Parotid gland (tissue), 1 donor: ENCODE measurements around a stretch of chr18.

DNA sequence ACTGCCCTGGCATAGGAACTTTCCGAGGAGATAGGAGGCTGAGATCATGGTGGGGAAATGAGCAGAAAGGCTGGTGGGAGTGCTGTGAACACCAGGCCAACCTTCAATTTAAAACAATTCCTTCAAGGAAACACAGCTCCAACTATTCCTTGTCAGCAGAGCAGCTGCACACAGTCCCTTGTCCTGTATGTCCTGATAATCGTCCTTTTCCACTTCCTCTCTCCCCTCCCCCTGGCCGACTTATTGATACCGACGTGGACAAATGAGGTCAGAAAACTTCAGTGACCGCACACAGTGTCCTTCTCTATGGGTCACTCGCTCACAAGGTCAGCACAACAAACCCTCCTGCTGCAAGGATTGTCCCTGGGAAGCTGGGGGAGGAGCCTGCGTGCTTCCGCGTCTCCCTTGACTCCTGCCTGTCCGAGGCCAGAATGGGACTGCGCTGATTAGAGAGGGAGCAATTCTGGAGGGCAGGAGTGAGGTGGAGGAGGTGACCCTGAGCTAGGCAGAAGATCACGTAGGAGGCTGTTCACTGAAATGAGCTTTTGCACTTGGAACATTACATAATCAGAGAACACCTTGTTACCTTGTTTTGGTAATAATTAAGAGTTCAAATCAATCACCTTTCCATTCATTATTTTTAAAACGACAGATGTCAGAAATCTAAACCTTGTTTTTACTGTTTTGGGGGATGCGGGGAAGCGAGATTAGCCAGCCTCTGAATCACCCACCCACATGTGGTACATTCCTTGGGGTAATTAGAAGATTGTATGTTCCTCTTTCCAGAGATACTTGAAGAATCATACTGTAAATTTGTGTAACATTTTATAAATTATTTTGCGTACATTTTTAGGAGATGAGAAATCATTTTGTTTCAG lies 70.7 kb downstream of the CTAGE1 start:
- PRO-cap: bidirectional peak, plus-strand start at position 366 of the sequence, minus-strand start at position 323 of the sequence

GRCh38 chr18:22562809-22563565 lies 145.3 kb upstream of the CTAGE1 start:
- PRO-cap: no peak

DNA sequence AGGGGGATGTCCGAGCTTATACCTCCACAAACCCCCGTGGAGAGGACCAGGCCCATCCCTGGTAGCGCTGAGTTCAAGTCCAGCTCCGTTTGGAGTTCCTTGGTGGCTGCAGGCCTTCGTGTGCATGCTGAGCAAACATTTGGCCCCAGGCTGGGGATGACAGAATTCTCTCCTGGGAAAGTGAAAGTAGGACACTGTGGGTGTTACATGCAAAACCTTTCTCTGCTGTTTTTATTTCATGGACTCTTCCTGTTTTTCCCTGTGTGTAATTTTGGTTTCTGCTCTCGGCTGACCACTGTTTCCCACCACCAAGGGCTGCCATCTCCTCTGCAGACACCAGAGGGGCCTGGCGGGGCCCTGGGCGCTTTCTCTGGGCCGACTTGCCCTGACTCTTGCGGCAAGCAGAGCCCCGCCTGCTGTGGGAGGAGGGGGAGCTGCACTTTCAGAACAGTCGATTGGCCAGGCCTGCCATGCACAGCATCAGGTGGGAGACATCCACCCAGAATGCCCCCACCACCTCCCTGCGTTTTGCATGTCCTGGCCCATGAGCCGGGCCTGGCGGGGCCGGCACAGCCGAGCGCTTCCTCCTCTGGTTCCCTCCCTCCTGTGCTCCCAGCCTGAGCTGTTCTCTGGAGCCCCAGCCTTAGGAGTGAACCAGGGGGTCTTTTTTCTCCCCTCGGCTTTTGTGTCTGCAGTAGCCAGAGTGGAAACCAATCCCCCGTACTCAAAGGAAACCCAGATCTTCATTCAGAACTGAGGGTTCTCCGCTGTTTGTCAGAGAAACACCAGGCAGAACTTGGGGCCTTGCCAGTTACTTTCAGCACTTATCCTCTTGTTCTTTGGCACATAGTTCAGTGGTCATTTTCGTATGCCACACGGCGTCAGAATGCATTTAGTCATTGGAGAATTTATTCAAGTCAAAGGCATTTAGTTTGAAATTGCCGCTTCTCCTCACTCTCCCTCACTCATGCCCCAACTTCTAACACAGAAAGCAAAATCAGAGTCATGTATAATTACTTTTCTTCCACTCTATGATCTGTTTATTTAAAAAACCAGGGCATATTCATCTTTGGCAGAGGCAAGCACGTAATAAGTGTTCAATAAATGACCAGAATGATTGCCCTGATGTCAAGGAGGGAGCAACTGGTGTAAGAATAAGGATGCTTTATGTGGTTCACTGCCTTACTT lies 102.6 kb downstream of the CABLES1 start:
- PRO-cap: no peak

GRCh38 chr18:23474497-23475163 lies 21.5 kb downstream of the RIOK3 start:
- PRO-cap: no peak

GRCh38 chr18:23585906-23586195 lies 455 bp downstream of the NPC1 start:
- PRO-cap: no peak

GRCh38 chr18:23932626-23933017 lies 81.9 kb upstream of the TTC39C start:
- PRO-cap: no peak

GRCh38 chr18:23944432-23944835 lies 70.1 kb upstream of the TTC39C start:
- PRO-cap: no peak

DNA sequence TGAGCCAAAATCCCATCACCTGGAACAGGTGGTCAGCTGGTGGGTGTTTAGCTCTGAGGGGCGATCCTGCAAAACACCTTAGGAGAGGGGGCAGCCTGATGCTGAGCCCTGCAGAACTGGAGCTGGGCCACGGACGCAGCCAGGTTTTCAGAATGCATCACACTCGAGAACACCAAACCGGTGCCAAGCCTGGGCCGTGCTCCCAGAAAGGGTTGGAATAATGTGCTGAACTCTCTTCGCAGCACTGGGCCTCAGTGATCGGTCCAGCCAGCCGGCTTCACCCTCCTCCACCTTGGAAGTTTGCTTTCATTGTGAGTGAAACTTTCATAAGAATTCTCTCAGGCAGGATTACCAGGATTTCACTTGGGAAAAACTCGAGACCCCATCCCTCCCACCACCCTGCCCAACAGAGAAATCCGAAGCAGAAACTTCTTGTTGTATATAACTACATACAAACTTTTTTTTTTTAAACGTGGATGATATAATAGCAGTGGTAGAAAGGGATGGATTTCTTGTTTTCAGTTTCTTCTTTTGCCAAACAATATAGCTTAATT lies 56.4 kb upstream of the TTC39C start:
- PRO-cap: no peak

DNA sequence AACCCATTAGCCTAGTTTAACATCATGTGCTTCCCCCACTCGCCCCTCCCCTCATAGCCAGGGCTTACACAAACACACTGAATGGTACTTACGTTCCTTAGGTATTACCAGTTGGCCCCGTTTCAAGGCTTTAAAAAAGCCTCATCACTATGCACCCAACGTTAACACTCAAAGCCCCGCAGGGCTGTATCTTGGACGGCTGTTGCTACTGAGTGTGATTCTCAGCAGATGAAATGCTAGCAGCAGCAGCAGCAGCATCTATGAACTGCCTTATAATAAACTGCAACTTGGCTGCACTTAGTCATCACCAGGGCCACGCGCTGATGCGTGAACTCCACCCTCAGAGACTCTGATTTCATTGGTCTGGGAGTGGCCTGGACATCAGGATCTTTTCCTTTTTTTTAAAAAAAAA lies 20.0 kb upstream of the TTC39C start:
- PRO-cap: no peak

DNA sequence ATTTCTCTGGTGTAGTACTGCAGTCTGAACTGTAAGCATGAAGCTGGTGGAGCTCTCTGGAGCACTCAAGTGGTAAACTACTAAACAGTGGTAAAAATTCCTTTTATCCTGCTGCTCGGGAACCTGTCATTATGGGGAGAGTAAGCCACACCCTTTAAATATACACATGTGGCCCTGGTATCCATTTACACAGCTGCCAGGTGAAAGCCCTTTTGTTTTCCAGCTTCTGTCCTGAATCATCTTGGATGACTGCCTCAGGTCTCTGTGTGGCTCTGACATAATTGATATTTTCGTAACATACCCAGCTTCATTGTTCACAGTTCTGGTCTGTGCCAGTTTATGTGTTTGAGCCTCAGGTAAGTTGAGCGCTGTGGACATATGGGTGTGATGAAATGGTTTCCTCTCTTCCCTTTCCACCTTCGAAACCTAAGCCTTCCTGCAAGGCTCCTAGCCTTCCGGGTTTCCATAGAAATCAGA lies 15.8 kb upstream of the TTC39C start:
- PRO-cap: no peak

DNA sequence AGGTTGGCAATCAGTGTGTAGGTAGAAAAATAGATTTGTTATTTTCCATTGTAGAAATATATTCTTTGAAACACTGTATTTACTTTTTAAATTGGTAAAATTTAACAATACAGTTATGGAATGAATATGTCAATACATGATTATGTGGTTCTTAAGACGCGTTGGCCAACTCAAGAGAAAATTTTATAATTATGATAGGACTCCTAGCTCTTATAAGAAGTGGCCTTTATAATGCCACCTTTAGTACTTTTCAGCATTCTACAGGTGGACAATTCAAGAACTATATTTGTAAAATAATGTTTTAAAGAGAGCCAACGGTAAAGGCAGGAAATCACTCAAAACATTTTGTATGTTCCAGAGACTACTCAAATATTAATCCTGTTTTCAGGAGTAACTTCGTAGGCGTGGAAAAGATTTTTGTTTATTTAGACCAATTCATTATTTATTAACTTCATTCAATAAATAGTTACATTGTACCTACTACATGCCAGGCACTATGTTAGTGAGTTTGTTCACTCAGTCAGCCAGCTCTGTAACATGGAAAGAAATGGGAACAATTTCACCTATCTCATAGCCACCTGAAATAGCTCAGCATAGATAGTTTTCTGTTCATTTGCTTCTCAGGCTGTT lies 34.4 kb downstream of the TTC39C start:
- PRO-cap: no peak

GRCh38 chr18:24089078-24089675 lies 49.7 kb upstream of the CABYR start:
- PRO-cap: no peak

DNA sequence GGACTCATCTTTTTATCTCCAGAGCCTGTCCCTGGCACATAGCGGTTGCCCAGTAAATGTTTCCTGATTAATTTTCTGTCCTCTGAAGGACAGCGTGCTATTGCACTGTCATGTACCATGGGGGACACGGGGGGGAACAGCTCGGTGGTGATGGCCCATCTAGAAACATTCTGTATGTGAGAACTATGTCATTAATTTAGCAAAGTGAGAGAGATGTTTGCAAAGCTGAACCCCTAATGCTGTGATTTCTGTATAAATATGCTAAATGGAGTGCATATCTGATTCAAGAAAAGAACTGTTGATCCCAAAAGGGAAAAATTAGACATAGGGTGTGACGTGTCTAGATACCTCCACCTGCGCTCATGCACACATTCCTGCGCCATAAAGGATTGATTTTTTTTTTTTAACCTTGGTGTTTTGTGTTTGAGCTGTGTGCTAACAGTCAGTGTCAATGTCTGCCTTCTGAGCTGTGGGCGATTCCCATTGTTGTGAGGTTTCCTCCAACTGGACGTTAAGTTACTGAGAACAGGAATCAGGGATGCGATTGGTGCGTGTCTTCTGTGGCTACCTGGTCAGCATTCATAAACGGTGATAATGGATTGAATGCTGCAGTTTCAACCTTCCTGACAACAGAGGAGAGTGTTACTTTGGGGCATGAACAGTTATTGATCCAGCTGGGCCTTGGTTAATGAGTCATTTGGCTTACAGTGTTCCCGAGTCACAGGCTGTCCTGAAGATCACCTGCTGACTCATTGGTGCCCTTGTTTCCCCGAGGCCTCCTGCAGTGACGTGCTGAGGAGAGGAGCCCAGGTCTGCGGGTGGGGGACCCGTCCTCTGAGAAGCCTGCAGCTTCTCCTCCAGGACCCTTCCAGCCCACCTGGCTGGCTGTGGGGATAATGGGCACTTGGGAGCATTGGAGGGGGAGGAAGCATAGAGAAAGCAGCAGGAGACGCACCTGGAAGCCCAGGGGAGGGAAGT lies 26.0 kb upstream of the CABYR start:
- PRO-cap: no peak

DNA sequence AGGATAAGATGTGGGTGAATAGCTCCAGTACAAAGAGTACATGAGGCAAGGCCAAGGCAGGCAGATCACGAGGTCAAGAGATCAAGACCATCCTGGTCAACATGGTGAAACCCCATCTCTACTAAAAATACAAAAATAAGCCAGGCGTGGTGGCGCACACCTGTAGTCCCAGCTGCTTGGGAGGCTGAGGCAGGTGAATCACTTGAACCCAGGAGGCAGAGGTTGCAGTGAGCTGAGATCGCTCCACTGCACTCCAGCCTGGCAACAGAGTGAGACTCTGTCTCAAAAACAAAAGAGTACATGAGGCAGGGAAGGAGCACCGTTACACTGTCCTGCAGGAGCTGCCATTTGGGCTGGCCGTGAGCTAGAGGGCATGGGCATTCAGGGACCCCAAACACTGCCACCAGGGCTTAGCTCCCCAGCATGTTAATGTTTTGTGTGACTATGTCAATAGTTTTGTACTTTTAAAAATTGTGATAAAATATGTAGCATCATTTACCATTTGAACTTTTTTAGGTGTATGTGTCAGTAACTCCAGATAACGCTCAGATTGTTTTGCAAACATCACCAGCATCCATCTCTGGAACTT lies 18.7 kb upstream of the CABYR start:
- PRO-cap: no peak

DNA sequence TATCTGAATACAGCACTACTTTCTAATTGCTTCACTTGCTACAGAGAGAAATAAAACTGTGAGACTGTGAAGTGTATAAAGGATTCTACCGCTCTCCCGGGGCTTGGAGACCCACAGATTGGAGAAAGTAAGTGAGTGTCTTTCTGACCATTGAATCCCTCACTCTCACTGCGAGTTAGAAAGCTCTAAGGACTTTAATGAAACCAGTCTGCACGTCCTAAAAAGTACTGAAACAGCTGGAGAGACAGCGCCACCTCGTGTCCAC lies 266.1 kb downstream of the HRH4 start:
- PRO-cap: no peak

GRCh38 chr18:25233593-25234515 lies 118.1 kb downstream of the ZNF521 start:
- PRO-cap: bidirectional peak, plus-strand start at chr18:25234011, minus-strand start at chr18:25233937

DNA sequence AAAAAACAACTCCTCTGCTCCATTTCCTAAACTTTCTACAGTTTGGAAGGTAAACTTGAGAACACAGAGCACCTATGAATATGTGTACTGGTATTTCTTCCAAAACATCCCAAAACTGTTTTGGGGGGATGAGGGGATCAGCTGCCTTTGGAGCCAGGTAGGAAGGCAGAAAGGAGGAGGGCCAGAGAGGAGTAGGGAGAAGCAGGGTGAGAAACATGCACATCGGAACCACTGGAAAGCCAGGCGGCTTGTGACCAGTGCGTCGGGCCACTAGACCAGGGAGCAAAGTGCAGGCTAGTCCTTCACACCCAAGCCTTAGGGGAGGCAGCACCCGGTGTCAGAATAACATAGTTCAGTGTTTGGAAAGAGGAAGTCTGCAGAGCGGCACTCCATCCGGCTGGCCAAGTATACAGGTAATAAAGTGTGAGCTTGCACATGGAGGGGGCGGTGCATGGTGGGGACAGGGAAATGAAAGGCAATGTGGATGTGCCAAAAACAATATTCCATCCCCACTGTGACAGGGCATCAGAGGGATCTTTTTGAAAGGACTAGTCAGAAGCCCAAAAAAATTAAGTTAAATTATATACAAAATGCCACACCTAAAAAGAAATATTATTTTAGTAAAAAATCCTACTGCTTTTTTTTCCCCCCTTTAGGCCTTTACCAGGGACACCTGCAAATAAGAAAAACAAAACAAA lies 69.7 kb downstream of the ZNF521 start:
- PRO-cap: unidirectional peak, minus-strand start at position 317 of the sequence

GRCh38 chr18:25348806-25349023 lies 3.3 kb downstream of the ZNF521 start:
- PRO-cap: no peak

- PRO-cap: no peak
Observed at GRCh38 chr18:26458459-26459151, 89.7 kb downstream of the KCTD1 start.

DNA sequence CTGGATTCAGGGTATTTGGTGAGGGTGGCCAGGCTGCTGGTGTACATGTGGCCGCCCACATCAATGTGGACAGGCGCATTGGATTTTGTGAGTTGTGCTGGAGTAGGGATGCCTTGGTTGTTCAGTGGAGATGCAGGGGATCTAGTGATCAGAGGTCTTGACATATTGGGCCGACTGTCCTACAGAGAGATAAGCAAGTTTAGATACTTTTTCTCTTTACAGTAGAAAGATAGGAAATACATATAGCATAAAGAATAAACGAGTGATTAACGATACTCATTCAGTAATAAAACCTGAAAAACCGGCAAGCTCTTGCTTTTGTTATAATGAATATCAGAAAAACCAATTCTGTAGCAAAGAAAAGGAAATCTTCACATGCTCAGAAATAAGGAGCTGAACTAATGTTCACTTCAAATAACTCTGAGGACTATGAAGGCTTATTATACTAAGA lies 47.3 kb downstream of the KCTD1 start:
- PRO-cap: no peak